Mucosa of descending colon (tissue), 1 donor: Measurements from ENCODE around the gene RALGPS1.

DNA sequence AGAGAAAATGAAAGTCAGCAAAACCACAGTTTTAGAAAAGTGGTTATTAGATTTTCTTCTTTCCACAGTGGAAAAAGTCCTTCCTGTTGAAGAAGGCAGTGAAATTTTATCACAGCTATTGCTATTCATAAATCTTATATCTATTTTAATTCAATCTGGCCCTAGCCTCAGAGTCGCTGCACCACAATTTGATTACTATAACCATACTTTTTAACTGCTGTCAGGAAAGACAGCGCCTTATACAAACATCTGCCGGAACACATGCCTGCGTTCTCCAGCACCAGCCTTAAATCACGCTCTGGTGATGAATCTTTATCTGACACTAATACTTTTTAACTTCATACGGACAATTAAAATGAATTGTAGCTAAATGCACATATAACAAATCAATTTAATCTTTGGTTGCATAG is 60.3 kb downstream of the MAPKAP1 start:
- PRO-cap: no peak

- PRO-cap: no peak
Measured at GRCh38 chr9:125672323-125672692, 34.7 kb downstream of the MAPKAP1 start.

DNA sequence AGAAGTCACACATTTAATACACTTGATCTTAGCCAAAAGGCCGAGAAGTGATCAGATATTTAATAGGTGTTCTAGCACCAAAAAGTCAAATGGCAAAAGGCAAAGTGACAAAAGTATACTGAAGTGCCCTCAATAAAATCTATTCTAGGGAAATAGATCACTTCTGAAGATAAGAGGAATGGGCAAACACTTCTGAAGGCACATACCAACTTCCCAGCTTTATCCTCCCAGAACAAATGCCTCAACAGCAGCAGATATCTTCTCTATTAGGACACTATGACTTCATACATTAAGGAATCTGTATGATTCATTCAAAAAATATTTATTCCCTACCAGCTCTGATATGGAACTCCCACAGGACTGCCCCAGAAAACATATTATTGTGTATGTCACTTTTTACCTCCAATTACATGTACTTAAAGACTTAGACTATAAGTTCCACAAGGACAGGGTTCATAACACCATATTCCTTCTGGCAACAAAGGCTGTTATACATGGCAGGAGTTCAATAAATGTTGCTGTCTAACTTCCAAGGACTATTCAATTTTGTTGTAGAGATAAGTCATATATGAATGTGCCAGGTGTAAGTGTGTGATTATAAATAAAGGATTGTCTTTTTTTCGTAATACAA is 31.6 kb downstream of the MAPKAP1 start:
- PRO-cap: no peak

DNA sequence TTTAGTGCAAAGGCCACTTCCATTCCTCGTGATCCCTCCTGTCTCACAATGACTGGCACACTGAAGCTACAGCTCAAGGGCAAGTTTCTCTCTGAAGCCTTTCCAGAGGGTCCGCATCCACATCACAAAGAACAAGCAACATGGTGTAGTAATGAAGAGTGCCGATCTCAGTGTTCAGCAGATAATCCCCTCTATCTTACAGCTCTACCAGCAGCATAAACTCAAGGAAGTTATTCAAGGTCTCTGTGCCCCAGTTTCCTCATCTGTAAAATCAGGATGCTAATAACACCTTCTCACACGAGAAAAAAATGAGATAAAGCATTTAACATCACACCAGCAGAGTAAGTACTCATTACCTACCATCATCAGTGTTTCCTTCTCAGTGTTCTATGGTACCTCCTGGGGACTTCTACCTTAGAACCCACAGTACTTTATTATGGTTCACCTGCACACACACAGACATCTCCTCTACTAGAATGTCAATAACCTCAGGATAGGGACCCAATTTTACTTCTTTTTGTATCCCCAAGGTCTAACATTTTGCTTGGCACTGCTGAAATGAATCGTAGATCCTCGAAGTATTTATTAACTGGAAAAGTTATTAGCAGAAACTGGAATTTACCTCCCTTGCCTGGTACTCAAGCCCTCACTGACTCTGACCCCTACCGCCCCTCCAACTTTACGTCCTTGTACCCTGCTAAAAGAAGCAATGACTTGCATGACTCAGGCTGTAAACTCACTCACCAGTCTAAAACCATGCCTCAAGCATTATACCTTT is 2.8 kb downstream of the MAPKAP1 start:
- PRO-cap: no peak

- PRO-cap: no peak
Measured at GRCh38 chr9:125759223-125759780, 12.1 kb downstream of the PBX3 start.

DNA sequence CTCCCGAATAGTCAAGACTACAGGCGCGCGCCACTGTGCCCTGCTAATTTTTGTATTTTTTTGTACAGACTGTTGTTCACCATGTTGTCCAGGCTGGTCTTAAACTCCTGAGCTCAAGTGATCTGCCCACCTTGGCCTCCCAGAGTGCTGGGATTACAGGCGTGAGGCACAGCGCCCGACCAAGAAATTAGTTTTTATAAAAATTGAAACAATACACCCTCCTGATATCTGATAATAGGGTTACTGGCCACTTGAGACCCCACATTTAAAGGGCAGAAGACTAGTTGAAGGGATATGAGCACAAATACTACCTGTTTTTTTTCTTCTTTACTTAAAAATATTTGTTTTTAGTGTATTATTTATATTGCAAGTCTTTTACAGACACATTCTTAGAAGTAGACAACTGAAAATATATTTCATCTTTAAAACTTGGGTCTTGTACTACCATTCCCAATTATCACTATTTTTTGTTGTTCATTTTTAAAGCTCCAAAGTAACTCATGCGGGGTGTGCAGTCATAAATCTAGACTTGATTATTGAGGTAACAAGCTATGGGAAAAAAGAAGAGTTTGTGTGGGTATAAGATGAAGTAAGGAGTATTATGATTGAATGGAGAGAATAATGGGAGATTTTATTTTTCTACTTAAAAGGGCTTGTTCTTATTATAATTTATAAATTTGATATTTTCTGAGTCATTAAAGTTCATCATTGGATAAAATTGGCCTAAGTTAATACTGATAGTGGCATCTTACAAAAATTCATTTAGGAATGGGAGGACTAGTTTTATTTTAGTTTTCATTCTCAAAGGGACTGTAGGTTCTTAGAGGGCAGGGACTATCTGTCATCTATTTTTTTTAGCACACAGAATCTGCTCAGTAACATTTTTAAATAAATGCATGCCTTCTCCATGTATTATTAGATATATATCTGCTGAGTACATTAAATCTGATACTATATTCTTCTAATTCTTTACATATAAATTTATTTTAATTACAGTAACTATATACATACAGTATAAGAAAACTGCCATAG is 18.4 kb downstream of the PBX3 start:
- PRO-cap: no peak

- PRO-cap: no peak
Measured at GRCh38 chr9:125769228-125770203, 22.3 kb downstream of the PBX3 start.

- PRO-cap: no peak
Measured at GRCh38 chr9:125842385-125842859, 95.2 kb downstream of the PBX3 start.

DNA sequence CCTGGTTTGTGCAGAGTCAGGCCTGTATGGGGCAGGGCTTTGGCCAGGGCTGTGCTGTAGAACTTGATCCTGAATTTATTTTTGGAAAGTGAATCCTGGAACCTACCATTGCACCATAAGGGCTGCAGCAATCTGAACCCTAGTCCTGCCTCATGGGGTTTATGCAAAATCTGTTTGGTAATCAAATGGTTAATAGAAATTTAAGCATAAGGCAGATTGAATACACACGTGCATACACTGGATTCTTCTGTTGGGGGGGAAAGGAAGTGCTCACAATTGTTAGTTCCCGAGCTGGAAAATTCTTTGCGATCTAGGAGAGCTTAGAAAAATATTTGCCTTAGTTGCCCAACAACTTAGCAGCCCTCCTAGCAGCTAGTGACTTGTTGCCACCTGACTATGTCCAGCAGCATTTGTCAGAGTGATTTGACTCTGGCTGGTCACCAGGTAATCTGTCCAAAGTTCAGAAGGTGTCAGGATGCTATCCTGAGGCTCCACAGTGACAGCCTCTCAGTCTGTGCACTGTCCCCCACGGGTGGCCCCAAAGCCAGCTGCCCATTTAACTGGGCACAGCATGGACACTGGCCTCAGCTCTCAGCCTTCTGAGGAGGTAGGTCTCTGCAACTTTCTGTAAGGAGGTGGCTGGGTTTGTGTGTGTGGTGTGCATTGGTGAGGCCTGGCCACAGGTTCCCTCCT is 8.3 kb downstream of the MVB12B start:
- PRO-cap: no peak

GRCh38 chr9:126386327-126387263 is 60.0 kb downstream of the MVB12B start:
- PRO-cap: no peak

GRCh38 chr9:126389957-126390295 is 63.3 kb downstream of the MVB12B start:
- PRO-cap: bidirectional peak, plus-strand start at chr9:126390191, minus-strand start at chr9:126390077

- PRO-cap: no peak
Measured at GRCh38 chr9:126635617-126636008, 21.9 kb downstream of the LMX1B start.

- PRO-cap: no peak
Measured at GRCh38 chr9:126673545-126674104, 59.9 kb downstream of the LMX1B start.

GRCh38 chr9:126722131-126722990 is 82.5 kb upstream of the ZBTB43 start:
- PRO-cap: bidirectional peak, plus-strand start at chr9:126722687, minus-strand start at chr9:126722525

DNA sequence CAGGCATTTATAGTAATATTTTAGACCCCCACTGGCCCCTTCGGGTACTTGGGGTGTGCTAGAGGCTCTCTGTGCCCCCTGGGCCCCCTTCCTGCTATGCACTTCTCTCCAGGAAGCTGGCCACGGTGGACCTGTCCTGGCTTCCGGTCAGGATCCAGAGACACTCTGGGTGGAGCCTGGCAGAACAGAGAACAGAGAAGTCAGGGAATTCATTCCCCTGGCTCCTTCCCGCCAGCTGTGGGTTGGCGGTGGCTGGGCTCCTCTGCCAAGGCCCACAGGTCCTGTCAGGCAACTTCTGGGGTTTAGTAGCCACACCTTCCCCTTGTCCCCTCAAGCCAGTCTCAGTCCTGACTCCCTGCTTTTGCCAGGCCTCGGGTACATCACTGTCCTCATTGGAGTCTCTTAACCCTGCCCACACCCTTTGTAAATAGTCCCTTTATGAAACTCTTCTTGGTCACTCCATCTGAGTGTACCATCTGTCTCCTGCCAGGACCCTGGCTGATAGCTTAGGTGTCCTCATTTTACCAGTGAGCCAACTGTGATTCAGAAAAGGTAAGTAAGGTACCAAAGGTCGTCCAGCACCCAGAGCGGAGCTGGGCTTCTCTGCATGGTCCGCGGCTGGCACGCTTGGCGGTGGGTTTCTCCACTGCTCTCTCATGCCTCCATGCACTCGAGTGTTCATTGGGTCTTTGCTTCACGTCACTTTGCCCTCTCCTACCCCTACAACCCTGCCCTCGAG is 21.9 kb upstream of the ZBTB34 start:
- PRO-cap: no peak

DNA sequence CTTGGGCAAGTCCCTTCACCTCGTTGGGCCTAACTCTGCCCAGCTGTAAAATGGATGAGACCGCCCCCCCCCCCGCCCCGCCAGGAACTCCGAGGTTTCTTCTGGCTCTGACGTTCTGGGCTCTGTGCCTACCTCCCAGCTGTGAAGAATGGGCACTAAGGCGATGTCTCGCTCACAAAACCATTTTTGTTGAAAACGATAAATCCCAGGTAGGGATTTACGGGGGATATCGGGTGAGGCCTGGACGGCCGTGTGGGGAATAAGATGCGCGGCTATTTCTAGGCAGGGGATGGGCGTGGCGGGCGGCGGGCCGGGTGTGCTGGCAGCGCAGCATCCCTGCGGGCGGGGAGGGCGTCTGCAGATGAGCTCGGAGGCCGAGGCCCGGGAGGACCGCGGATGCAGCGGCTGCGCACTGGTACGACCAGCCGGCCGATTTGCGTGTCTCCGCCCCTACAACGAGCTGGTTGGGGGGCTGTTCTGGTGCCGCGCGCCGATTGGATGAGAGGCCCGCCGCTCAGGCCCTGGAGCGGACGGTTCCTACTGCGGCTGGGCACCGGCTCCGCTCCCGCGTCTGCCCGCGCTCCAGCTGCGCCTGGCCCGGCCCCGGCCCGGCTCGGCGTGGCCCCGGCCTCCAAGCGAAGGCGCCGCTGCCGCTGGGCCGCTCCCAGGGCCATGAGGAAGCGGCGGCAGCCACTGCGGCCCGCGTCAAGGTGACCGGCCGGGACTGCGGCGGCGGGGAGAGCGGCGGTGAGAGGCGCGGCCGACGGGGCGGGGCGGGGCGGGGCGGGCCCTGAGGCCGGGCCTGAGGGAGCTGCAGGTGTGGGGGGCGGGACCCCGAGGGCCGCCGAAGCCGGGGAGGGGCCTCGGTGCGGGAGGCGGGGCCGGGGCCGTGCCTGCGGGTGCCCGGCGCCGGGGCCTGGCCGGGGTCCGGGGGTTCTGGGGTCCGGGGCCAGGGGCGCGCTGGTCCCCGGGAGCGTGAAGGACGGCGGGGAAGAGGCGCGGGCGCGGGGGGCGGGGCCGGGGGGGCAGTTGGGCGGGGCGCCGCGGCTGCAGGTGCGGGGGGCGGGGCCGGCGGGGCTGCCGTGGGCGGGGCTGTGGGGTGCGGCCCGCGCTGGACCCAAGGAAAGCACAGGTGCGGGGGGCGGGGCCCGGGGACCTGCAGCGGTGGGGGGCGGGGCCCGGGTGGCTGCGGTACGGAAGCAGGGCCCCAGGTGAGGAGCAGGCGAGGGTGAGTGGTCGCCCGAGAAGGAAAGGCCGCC is at the start of gene RALGPS1:
Gene RALGPS1, plus strand, starts transcription at position 517 of the 1,259 bp plus-strand sequence.
- PRO-cap: bidirectional peak, plus-strand start at position 517 of the sequence, minus-strand start at position 363 of the sequence; bidirectional peak, plus-strand start at position 844 of the sequence, minus-strand start at position 726 of the sequence; unidirectional peak, plus-strand start at position 1,161 of the sequence

DNA sequence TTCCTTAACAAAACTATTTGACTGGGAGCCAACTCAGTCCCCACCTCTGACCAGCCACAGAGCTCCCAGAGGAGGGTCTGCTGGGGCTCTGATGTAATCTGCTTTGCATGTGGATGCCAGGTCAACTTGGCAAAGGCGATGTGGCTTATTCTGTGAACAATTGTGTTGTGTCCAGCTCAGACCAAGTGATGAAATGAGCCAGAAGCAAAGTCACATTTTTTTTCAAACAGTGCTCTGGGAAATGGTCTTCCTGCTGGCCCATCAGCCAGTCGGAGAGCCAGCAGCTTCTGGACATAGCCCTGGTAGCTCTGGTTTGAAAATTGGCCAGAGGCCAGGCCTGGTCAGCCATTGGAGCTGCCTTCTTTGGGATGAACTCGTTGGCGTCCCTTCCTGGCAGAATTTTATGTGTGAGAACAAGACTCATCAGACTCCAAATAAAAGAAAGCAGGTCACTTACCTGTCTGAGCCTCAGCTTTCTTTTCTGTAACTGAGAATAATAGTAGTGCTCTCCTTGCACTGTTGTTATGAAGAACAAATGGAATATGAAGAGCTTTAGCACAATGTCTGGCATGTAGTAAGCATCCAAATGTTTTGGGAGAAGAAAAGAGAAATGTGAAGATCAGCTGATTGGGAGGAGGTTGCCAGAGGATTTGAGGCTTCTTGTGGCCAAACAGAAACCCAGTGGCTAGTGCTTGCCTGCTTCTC is 86.3 kb downstream of the ANGPTL2 start:
- PRO-cap: no peak

DNA sequence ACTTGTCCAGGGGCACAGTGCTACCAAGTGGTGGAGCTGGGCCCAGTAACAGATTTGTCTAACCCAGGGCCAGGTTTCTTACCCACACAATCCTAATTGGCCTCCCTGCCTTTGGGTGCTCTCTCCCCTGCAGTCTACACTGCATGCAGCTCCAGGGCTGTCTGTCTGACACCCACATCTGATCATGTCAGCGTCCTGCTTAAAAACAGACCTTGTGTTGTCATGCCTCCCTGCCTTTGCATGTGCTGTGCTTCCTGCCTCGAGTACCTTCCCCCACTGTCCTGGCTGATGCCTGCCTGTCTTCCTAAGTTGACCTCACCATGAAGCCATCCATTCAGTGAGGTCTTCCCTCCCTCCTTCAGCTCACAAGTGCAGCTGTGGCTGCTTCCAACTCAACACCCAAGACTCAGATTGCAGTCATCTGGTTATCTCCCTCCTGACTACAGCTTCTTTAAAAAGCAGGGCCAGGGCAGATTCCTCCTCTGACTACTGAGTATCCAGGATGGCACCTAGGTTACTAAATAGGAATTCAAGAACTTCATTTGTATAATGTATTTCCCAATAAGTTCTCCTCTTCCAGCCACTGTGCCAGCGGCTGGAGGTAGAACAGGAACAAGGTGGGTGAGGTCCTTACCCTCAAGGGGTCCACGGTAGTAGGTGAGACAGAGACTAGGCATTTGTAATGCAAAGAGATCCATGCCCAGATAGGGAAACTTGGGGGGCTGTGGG is 5.4 kb downstream of the ANGPTL2 start:
- PRO-cap: no peak

DNA sequence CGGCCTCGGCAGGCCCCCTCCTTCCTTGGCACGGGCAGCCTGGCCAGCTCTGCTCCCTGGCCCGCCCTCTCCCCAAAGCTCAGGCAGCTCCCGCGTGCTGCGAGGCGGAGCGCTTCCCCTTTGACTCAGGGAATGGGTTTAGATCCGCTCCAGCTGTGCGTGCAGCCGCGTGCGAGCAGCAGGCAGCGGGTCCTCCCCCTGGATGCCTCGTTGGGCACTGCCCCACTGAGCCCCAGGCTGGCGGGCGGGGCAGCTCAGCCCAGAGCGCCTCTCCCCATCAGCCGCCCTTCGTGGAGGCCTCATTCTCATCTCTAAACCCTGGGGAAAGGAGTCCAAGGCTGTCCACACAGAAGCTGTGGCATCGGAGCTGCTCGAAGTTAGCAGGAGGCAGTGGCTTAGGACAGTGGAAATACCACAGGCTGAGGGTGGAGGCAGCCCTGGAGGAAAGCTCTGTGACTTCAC is 463 bp upstream of the ANGPTL2 start:
- PRO-cap: bidirectional peak, plus-strand start at position 141 of the sequence, minus-strand start outside the sequence

GRCh38 chr9:127293303-127293895 is 28.8 kb downstream of the GARNL3 start:
- PRO-cap: no peak